Metanephros (tissue), 2 donors: ENCODE results near the gene WNT2B.

DNA sequence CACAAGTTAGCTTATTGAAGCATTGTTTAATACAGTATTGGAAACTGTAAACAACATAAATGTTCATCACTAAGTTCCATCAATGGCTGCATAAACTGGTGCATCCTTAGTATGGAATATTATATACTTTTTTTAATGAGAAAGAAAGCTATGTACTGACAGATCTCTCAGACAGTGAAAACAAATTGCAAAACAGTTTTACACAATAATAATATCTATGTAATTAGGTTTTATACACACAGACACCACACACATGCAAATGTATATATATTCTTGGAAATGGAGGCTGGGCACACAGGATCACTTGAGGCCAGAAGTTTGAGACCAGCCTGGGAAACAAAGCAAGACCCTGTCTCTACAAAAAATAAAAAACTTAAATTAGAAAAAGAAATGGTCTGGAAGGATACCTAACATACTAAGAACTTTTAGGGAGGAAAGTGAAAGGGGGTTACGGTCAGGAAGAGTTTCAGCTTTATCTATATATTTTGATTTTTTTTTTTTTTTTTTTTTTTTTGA is 35.6 kb downstream of the CTTNBP2NL start:
- RAMPAGE, long total RNA: no peak

DNA sequence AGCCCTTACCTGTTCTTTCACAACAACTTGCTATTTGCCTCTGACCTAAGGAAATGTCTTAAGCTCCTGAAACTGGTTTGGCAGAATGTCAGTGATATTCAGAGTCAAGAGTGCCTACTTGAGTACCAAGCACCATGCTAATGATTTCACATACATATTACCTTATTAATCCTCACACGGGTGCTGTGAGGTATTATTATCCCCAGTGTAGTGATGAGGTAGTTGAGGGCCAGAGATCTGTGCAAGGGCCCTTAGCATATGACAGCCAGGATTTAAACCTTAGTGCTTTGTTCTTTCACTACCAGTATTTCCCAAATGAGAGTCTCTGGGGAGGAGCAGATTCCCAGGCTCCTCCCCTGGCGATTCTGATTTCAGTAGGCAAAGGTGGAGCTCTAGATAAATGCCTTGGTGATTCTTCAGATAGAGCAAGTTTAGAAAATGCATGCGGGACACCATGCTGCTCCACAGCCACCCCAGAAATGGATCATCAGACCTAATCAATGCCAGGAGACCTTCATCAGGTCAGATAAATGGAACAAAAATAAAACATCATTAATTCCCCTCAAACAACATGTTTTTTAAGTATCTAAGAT is 47.4 kb upstream of the WNT2B start:
- RAMPAGE, long total RNA: no peak

DNA sequence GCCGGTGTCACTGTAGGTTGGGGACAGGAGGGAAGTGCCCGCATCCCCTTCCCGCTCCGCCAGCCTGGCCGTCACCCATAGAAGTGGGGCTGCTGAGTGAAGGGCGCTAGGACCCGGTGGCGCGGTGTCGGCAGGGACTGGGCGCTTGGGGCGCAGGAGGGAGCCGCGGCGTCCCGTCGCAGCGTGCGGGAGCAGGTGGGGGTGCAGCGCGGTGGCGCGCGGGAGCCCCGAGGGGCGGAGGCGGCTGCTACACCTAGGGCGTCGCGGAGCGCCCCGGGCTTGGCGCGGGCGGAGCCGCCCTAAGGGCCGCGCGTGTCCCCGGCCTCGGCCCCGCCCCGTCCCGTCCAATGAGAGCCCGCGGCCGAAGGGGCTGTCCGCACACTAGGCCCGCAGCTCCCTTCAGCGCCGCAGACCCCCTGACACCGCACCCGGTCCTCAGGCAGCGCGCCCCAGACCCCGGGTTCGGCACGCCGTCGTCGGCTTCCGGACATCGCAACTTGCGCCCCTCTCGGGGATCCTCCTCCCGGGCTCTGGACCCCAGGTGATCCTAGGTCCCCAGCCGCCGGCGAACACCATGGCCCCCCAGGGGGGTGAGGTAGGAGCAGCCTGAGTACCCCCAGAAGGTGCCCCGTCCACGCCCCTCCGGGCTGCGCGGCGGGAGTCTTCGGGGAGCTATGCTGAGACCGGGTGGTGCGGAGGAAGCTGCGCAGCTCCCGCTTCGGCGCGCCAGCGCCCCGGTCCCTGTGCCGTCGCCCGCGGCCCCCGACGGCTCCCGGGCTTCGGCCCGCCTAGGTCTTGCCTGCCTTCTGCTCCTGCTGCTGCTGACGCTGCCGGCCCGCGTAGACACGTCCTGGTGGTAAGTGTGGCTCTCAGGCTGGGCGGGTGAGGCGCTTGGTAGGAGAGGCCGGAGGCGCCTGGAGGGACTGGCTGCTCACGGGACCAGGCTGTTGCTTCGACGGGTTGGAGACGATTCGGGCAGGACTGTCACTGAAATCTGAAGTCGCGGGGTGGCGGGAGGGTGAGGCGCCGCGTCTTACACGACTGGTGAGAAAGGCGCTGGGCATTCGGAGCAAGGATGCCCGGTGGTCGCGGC is at the start of gene WNT2B:
TSS of gene WNT2B (plus strand) at position 377 of the 1,093 bp plus-strand sequence.
- RAMPAGE, long total RNA: no peak

DNA sequence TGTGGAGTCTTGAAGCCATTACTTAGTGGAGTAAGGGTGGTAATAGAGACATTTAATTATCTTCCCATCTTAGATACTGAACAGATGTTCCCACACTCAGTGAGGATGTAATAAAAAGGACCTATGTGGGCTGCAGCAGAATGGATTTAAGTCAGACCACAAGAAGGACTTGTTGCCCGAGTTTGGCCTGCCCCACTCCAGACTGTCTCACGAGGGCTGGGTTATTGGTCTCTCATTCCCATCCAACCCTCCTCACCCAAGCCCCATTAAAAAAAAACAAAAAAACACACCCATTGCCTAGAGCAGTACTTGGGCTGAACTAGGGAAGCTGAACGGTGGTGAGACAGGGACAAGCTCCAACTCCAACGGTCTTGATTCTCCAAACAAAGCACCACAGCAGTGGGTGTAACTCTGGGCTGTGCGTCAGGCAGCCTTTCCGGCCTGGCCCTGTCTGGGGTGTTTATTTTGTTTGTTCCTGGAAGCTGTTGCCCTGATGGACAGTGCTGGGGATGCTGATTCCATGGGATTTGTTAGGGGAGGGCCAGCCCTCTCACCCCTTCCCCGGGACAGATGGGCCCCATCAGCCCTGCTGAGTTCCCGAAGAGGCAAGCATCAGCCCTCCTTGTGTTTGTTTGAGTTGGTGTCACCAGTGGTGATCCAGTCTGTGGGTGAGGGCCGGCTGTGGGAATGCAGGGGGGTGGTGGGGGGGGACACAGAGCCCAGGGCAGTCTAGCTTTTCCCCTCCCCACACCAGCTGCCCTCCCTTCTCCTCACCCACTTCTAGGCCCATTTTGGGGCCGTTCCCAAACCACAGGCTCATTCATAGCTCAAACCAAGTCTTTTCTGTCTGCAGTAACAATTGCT is 4.3 kb downstream of the WNT2B start:
- RAMPAGE, long total RNA: no peak

DNA sequence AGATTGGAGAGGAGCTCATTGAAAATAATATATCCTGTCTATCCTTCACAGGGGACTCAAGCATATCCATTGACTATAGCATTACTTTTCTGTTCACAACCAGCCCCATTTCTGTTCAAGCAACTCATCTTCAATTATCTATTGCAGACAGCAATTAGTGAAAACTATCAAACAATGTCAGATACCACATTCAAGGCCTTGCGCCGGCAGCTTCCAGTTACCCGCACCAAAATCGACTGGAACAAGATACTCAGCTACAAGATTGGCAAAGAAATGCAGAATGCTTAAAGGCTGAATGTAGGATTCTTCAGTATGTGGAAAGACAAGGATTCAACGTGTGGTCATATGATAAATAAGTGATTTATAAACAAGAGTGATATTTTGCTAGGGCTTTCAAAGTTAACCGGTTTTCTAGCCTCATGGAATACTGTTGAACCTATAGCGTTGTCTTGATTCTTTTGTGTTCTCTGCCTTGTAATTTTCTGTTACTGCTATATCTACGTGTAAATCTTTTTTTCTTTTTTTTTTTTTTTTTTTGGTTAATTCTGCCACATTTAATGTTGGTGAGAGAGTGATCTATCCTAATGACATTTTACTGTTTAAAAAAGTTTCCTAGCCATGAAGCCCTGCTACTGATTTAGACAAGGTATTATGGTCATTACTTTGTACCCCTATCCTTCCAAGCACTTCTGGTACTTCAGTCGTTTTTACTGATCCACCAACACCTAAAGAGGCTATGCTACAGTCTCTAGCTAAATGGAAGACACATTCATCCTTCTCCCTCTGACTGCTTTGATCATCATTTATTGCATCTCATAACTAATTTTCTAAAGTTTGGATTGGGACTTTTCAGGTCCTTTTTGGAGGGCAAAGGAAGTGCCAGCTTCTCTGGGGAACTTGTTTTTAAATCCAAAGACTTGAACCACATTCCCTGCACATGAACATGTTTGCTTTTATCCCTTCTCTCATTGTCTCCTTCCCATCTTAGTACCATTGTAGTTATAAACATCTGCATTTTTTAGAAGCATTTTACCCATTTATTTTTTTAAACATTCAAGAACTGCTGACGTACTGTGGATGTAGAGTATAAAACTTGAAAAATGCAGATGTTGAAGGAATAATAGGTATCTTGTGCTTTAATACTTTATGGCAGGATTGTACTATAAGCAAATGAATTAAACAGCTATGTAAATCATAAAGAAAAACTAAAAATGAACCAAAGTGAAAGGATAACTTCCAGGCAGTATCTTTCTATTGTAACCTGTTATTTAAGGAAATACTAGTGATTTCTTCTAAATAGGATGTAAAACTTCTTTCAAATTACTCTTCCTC is 4.1 kb upstream of the MOV10 start:
- RAMPAGE, long total RNA: no peak

- RAMPAGE, long total RNA: no peak
Observed at GRCh38 chr1:112671290-112671831, 3.1 kb upstream of the MOV10 start.

DNA sequence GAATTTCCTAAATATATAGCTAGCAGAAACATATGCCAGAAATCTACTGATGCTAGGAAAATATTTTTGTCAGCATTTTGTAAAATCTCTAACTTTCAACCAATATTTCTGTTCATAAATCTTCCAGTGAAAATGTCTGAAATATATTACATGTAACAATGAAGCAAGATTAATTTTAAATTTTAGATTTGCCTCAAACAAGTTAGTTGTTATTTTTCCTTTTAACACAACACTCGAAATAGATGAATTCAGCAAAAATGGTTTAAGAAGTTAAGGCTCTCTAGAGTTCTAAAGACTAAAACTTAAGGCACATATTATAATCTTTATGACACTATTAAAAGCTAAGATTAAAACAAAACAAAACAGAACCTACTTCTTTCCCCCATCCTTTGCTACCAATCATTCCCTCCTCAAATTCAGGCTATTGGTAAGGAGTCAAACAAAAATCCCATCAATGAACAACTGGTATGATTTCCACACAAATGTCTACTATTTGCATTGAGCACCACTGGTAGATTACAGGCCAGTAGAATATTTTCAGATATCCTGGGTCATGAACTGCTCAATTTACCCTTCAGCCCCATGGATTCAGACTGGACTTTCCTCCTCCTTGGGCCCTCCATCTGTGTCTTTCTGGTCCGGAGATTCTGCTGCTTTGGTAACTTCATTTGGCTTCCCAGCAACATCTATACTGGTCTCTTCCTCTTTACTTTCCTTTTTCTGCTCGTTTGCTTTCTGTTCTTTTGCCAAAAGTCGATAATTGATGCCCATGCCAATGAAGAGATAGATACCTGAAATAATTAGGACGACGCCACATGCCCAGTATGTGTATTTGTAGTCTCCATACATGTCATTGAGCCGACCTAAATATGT is 42.5 kb downstream of the SLC16A1 start:
- RAMPAGE, long total RNA: no peak

GRCh38 chr1:112928942-112929546 is 27.0 kb downstream of the SLC16A1 start:
- RAMPAGE, long total RNA: no peak

DNA sequence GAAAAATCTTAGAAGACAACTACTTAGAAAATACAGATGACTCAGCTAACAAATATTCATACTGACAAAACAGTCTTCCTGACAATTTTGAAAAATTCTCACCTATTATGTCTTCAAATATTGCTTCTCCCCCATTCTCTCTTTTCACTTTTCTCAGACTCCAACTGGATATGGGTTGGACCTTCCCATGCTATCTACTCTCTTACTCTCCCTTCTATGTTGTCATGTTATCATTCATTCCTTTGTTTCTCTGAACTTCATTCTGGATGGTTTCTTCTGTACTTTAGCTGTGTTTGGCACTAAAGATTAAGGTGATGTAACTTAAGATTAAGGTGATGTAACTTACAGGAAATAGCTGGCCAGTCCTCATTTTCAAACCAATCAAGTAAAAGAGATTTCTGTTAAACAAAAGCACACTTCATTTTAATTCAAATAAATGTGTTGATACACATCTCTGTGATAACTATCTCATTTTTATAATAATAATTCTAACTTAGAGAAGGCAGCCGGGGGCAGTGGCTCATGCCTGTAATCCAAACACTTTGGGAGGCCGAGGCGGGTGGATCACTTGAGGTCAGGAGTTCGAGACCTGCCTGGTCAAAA is 20.2 kb downstream of the SLC16A1 start:
- RAMPAGE, long total RNA: no peak

DNA sequence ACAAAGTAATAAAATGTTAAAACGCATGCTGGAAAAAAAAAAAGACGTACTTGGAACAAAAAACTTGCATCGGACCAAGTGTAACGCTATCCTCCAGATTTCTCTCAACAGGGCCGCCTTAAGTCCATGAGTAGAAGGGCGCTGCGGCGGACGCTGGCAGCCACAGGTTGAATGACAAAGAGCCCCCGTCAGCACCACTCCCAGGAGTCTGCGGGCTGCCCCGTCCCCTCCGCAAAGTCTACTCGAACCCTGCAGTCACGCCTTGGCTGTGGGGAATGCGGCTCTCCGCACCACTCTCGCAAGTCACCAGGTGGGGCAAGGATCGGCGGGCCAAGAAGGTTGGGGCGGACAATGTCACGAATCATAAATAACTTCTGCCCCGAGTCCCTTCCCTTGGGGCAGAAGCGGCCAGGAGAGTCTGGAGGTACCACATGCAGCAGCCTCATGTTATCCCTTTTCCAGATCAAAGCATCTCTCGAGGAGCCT is 727 bp downstream of the SLC16A1 start:
- RAMPAGE, long total RNA: no peak

DNA sequence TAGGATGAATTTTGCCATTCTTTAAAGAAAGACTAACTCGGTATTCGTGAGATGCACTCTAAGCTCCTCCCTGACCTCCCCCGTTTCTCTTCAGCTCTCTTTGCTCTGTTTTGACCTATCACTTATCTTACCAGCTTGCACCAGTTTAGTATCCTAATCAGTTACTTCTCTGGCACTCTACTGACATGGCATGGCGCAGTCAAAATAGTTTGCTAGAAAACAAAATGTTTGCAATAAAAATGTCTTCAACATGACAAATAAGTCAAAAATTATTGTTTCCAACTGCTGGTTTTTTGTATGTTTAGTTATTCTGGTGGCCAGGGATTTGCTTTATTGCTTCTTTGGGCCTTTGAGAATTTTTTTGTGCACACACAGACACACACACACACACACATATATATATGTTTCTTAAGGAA is 8.4 kb upstream of the SLC16A1 start:
- RAMPAGE, long total RNA: no peak

GRCh38 chr1:113042407-113043378 is 30.3 kb upstream of the LRIG2 start:
- RAMPAGE, long total RNA: no peak

DNA sequence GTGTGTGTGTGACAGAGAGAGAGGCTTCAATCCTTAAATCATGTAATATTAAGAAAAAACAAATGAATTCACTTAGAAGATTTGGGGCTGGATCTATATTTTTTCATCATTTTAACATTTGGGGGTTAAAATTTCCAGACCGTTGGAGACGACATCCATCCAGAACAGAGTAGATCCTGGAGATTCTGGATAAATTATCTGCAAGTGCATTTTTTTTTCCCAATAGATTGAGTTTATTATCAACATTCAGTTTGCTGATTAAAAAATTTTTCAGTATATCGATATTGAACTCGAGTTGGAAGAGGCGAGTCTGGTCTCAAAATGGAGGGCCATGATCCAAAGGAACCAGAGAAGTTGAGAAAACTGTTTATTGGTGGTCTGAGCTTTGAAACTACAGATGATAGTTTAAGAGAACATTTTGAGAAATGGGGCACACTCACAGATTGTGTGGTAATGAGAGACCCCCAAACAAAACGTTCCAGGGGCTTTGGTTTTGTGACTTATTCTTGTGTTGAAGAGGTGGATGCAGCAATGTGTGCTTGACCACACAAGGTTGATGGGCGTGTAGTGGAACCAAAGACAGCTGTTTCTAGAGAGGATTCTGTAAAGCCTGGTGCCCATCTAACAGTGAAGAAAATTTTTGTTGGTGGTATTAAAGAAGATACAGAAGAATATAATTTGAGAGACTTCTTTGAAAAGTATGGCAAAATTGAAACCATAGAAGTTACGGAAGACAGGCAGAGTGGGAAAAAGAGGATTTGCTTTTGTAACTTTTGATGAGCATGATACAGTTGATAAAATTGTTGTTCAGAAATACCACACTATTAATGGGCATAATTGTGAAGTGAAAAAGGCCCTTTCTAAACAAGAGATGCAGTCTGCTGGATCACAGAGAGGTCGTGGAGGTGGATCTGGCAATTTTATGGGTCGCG is 59.3 kb downstream of the MAGI3 start:
- RAMPAGE, long total RNA: no peak

GRCh38 chr1:113683240-113683954 is 75.9 kb downstream of the PHTF1 start:
- RAMPAGE, long total RNA: no peak

DNA sequence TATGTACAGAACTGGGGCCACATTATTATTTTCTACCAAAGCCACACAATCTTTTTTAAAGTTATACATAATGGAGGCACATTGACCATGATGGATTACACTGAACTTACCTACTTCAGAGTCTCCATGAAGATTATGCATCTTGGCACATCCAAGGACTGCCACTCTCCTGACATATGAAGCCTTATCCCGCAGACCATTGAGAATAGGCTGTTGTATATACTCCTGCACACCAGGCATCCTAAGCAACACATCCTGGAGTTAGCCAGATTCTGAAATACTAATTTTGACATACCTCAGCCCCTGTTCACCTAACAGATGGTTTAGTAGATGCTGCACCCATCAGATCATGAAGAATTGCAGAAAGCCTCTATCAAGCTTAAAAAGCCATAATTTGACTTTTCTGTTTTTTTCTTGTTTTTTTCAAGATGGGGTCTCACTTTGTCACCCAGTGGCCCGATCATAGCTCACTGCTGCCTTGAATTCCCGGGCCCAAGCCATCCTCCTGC is 2.9 kb downstream of the AP4B1 start:
- RAMPAGE, long total RNA: no peak

- RAMPAGE, long total RNA: no peak
Observed at GRCh38 chr1:113930815-113931226, 1.7 kb downstream of the HIPK1 start.

- RAMPAGE, long total RNA: no peak
Observed at GRCh38 chr1:114036396-114036694, 57.1 kb downstream of the OLFML3 start.

DNA sequence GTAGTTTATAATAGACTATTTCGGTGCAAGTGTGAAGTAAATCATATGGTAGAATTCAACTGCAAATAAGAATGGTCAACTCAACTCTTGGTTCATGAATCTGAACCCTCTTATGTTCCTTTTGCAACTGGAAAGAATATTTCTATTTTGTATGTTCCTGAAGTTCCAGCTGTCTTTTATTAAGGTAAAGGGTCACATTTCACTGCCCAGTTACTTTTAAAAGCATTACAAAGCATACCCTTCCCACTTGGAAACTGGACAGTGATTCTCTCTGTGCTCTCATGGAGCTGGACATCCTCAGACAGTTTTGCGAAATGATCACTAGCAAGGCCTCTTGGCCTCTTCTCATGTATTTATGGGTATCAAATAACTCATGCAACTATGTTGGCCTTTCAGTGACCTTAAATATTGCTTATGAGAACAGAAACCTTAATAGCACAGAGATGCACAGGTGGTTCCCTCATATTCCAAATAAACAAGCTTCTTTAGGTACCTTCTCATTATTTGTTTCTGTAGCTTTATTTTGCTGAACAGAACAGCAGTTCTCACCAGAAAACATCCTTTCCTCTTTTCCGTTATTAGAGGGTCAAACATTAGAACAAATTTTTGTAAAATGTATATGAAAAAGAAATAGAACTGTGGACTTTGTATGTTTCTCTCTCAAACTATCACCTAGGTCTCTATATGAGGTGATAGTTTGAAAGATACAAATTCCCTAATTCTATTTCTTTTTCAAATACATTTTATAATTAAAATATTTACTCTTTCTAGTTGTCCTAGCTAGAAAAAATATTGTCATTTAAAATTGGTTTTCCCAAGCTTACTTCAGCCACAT is 8.0 kb upstream of the AMPD1 start:
- RAMPAGE, long total RNA: no peak

- RAMPAGE, long total RNA: no peak
Observed at GRCh38 chr1:114727515-114728276, 11.1 kb upstream of the NRAS start.

- RAMPAGE, long total RNA: no peak
Observed at GRCh38 chr1:114748607-114749287, 9.0 kb downstream of the CSDE1 start.